K562 (cell line): ENCODE measurements around the gene ZBTB8OS.

DNA sequence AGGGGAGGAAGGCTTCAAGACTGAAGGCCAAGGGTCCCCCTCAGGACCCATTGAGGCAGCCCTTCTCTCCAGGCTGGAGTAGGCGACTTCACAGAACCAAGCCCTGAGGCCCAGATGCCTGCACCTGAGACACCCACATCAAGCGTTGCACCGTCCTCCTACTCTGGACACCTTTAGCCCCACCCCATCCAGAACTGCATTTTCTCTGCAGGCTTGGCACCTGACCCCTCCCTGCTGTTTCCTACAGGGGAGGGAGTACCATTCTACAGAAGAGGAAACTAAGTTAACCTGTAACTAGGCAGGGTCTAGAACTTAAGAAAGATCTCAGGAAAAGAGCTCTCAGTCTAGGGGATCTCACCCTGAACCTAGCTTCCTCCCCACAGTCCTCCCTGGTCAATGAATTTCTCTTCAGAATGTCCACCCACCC, 12.0 kb downstream of the PEF1 start:
- RAMPAGE, long total RNA = no peak
- RRBS = no CpG with 5 or more reads among the region's 3 CpGs
PRO-cap:
- standard = no peak
- CoPRO, capped RNA only, 2 experiments = no peak in any of the 2 experiments
- CoPRO, capped and uncapped RNA, 2 experiments = no peak in any of the 2 experiments
- CoPRO, uncapped RNA only, 2 experiments = no peak in any of the 2 experiments
CAGE:
- cytosol, long polyA plus RNA = no peak
- long polyA plus RNA = no peak
- nucleolus, long total RNA = no peak
- nucleus, long polyA plus RNA = no peak

DNA sequence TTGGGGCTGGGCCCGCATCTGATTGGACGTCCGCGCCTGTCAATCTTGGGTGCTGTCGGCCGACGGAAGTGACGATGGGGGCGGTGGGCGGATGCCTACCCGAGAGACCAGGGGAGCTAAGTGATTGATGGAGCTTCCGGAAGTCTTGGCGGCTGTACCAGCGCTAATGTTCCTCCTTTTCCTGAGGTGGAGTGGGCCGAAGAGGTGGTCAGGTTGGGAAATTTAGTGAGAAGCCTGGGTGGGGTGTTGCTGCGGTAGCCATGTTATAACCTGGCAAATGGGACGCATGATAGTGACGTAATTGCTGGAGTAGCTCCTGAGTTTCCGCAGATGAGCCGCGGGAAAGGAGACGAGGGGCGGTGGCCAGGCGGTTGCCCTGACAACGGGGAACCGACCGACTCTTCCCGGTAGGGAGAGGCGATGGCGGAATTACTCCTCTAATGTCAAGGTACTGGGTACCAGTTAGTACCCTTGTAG, 297 bp upstream of the PEF1 start:
- RAMPAGE, long total RNA = no peak
- RRBS = no CpG with 5 or more reads among the region's 30 CpGs
PRO-cap:
- standard = bidirectional peak, plus-strand start at position 68 of the sequence, minus-strand start outside the sequence; bidirectional peak, plus-strand start at position 319 of the sequence, minus-strand start at position 277 of the sequence
- CoPRO, capped RNA only, 2 experiments = peak in 2 of 2 experiments; most common plus-strand start position 68 of the sequence (in 1); most common minus-strand start position 294 of the sequence (in 1)
- CoPRO, capped and uncapped RNA, 2 experiments = peak in 1 of 2 experiments; most common plus-strand start position 124 of the sequence (in 1)
- CoPRO, uncapped RNA only, 2 experiments = peak in 1 of 2 experiments; most common plus-strand start position 41 of the sequence (in 1)
CAGE:
- cytosol, long polyA plus RNA = no peak
- long polyA plus RNA = no peak
- nucleolus, long total RNA = no peak
- nucleus, long polyA plus RNA = no peak

DNA sequence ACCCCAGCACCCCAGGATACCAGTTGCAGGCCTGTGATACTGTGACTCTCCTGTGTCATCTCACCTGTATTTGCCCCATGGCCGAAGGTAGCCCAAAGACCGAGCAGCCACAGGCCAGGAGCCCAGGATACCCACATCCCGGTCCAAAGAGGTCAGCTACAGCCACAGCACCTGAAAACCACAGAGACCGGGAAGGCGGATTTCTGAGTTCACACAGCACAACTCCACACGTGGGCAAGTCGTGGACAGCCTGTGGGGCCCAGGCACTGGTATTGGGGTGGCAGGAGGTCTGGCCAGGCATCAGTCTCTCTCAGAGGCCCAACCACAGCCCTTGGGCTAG, 1.8 kb downstream of the COL16A1 start:
- RAMPAGE, long total RNA = no peak
- RRBS = no CpG with 5 or more reads among the region's 7 CpGs
PRO-cap:
- standard = no peak
- CoPRO, capped RNA only, 2 experiments = no peak in any of the 2 experiments
- CoPRO, capped and uncapped RNA, 2 experiments = no peak in any of the 2 experiments
- CoPRO, uncapped RNA only, 2 experiments = no peak in any of the 2 experiments
CAGE:
- cytosol, long polyA plus RNA = no peak
- long polyA plus RNA = no peak
- nucleolus, long total RNA = no peak
- nucleus, long polyA plus RNA = no peak

GRCh38 chr1:31811522-31811886, 4.3 kb downstream of the SPOCD1 start:
- RAMPAGE, long total RNA = no peak
- RRBS = no CpG with 5 or more reads among the region's 6 CpGs
PRO-cap:
- standard = no peak
- CoPRO, capped RNA only, 2 experiments = no peak in any of the 2 experiments
- CoPRO, capped and uncapped RNA, 2 experiments = no peak in any of the 2 experiments
- CoPRO, uncapped RNA only, 2 experiments = no peak in any of the 2 experiments
CAGE:
- cytosol, long polyA plus RNA = no peak
- long polyA plus RNA = no peak
- nucleolus, long total RNA = no peak
- nucleus, long polyA plus RNA = no peak

DNA sequence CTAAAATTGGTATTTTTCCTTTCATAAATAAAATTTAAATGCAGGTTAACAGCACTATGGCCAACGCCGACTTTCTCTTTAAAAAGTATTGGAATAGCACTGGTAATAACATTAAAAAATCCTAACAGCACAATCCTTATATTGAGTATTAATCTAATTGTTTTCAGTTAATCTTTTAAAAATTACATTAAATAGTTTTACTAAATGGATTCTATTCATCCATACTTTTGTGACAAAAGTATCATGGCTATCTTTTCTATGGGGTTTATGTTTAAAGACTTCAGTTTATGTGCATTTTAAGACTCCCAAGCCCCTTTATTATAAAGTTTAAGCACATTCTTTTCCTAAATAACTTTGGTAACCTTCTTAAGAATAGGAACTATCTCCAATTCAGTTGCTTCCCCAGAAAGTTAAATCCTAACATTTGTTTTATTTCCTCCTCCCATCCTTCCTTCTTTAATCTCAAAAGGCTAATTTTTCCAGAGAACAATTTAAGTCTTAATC, 8.9 kb downstream of the PTP4A2 start:
- RAMPAGE, long total RNA = no peak
- RRBS = no CpG with 5 or more reads among the region's 2 CpGs
PRO-cap:
- standard = no peak
- CoPRO, capped RNA only, 2 experiments = no peak in any of the 2 experiments
- CoPRO, capped and uncapped RNA, 2 experiments = no peak in any of the 2 experiments
- CoPRO, uncapped RNA only, 2 experiments = no peak in any of the 2 experiments
CAGE:
- cytosol, long polyA plus RNA = no peak
- long polyA plus RNA = no peak
- nucleolus, long total RNA = no peak
- nucleus, long polyA plus RNA = no peak

DNA sequence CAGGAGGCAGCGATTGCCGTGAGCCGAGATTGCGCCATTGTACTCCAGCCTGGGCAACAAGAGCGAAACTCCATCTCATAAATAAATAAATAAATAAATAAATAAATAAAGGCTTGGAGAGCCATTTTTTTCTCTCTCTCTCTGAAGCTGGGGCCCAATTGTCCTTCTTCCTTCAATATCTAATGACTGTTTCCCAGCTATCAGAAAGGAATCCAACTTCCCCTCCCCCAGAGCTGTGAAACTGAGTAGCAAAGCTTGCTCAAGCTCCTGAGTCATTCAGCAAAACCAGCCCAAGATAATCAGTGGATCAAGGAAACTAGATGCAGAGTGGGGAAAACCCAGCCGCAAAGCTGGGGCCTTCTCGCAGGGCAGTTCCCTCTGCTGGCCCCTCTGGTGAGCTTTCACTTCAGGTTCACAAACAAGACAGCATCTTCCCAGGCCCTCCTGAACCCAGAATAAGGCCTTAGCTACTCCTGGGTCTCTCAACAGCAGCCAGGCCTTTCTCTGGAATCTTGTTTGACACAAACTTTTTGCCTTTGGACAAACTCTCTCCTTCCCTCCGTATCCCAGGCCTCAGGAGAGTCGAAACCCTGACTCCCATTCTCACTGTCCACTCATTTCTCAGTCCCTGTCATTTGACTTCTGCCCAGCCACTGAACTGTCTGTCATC, 17.8 kb upstream of the PTP4A2 start:
- RAMPAGE, long total RNA = no peak
- RRBS = no CpG with 5 or more reads among the region's 9 CpGs
PRO-cap:
- standard = bidirectional peak, plus-strand start at position 400 of the sequence, minus-strand start at position 192 of the sequence
- CoPRO, capped RNA only, 2 experiments = peak in 2 of 2 experiments; most common plus-strand start position 325 of the sequence (in 2); most common minus-strand start position 192 of the sequence (in 2)
- CoPRO, capped and uncapped RNA, 2 experiments = peak in 2 of 2 experiments; most common plus-strand start position 325 of the sequence (in 1); most common minus-strand start position 160 of the sequence (in 1)
- CoPRO, uncapped RNA only, 2 experiments = peak in 2 of 2 experiments; most common plus-strand start position 391 of the sequence (in 1); most common minus-strand start position 107 of the sequence (in 1)
CAGE:
- cytosol, long polyA plus RNA = no peak
- long polyA plus RNA = no peak
- nucleolus, long total RNA = no peak
- nucleus, long polyA plus RNA = no peak

GRCh38 chr1:32040536-32041253, 27.0 kb downstream of the KHDRBS1 start:
- RAMPAGE, long total RNA = no peak
- RRBS = no CpG with 5 or more reads among the region's 9 CpGs
PRO-cap:
- standard = no peak
- CoPRO, capped RNA only, 2 experiments = no peak in any of the 2 experiments
- CoPRO, capped and uncapped RNA, 2 experiments = no peak in any of the 2 experiments
- CoPRO, uncapped RNA only, 2 experiments = peak in 2 of 2 experiments; most common plus-strand start chr1:32040771 (in 1); most common minus-strand start chr1:32040718 (in 1)
CAGE:
- cytosol, long polyA plus RNA = no peak
- long polyA plus RNA = no peak
- nucleolus, long total RNA = no peak
- nucleus, long polyA plus RNA = no peak

DNA sequence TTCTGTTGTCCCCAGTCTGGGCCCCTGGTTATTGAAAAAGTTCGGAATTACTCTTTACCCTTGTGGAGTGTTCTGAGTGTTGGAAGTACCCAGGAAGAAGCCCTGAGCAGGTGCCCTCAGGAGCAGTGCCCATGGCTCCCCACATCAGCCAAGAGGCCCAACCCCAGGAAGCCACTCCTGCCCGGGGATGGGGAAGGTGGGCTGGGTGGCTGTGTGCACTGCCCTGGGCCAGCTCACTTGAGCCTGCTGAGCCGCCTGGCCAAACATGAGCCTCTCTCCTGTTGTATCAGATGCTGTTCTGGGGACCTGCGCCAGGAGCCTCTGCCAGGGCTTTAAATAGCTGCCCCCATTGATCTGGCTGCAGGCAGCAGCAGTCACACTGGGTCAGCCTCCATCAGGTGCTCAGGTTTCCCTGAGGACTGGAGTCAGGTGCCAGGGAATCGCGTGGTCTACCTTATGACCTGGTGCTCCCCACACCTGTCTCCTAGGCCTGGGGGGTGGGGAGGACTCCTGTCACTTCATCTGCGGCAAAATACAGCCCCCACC, 782 bp upstream of the CCDC28B start:
- RAMPAGE, long total RNA = no peak
- RRBS = no CpG with 5 or more reads among the region's 7 CpGs
PRO-cap:
- standard = unidirectional peak, plus-strand start at position 60 of the sequence
- CoPRO, capped RNA only, 2 experiments = no peak in any of the 2 experiments
- CoPRO, capped and uncapped RNA, 2 experiments = peak in 1 of 2 experiments; most common plus-strand start position 448 of the sequence (in 1); most common minus-strand start position 216 of the sequence (in 1)
- CoPRO, uncapped RNA only, 2 experiments = no peak in any of the 2 experiments
CAGE:
- cytosol, long polyA plus RNA = no peak
- long polyA plus RNA = no peak
- nucleolus, long total RNA = no peak
- nucleus, long polyA plus RNA = no peak

GRCh38 chr1:32275353-32275931, 16.4 kb upstream of the HDAC1 start:
- RAMPAGE, long total RNA = no peak
- RRBS = 53% methylated on average over 13 of the region's 53 CpGs
PRO-cap:
- standard = no peak
- CoPRO, capped RNA only, 2 experiments = no peak in any of the 2 experiments
- CoPRO, capped and uncapped RNA, 2 experiments = no peak in any of the 2 experiments
- CoPRO, uncapped RNA only, 2 experiments = no peak in any of the 2 experiments
CAGE:
- cytosol, long polyA plus RNA = no peak
- long polyA plus RNA = no peak
- nucleolus, long total RNA = no peak
- nucleus, long polyA plus RNA = no peak

- RAMPAGE, long total RNA = no peak
- RRBS = no CpG with 5 or more reads among the region's 3 CpGs
PRO-cap:
- standard = unidirectional peak, minus-strand start at chr1:32333105
- CoPRO, capped RNA only, 2 experiments = no peak in any of the 2 experiments
- CoPRO, capped and uncapped RNA, 2 experiments = no peak in any of the 2 experiments
- CoPRO, uncapped RNA only, 2 experiments = peak in 2 of 2 experiments; most common plus-strand start chr1:32333120 (in 1); most common minus-strand start chr1:32333110 (in 1)
CAGE:
- cytosol, long polyA plus RNA = no peak
- long polyA plus RNA = no peak
- nucleolus, long total RNA = no peak
- nucleus, long polyA plus RNA = no peak
Observed at GRCh38 chr1:32333058-32333459, 3.0 kb downstream of the MARCKSL1 start.

DNA sequence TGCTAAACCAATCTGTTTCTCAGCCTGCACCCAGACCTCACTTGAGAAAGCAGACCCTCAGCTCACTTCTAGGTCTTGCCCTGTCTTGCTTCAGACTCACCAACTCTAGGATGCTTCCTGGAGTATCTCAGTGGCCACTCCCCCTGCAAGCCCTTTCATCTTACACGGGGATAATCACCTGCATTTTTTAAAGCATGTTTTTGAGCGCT, 6.4 kb downstream of the BSDC1 start:
- RAMPAGE, long total RNA = no peak
- RRBS = no CpG with 5 or more reads among the region's 2 CpGs
PRO-cap:
- standard = no peak
- CoPRO, capped RNA only, 2 experiments = no peak in any of the 2 experiments
- CoPRO, capped and uncapped RNA, 2 experiments = no peak in any of the 2 experiments
- CoPRO, uncapped RNA only, 2 experiments = no peak in any of the 2 experiments
CAGE:
- cytosol, long polyA plus RNA = no peak
- long polyA plus RNA = no peak
- nucleolus, long total RNA = no peak
- nucleus, long polyA plus RNA = no peak

DNA sequence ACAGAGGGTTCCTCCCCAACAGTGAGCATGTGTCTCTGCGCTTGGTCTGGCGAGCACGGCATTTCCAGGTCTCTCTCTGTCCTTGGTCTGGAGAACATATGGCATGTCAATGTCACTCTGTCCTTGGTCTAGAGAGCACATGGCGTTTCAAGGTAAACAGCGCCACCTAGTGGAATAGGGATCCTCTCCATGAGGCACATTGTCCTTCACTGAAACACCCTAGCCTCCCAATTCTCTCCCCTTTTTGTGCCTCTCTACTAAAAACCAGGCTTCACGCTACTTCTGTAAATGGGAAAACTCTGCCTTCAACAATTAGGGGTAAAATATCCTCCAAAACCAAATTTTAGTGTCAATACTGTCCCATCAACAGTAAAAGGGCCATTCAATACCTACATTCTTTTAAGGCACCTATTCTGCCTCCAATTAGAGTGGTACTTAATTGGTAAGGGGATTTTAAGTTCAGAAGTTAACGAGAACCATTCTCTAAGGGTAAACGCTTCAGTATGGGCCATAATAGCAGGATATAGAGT, 19.8 kb upstream of the BSDC1 start:
- RAMPAGE, long total RNA = no peak
- RRBS = no CpG with 5 or more reads among the region's 8 CpGs
PRO-cap:
- standard = unidirectional peak, minus-strand start at position 100 of the sequence
- CoPRO, capped RNA only, 2 experiments = peak in 2 of 2 experiments; most common plus-strand start position 193 of the sequence (in 1); most common minus-strand start position 100 of the sequence (in 2)
- CoPRO, capped and uncapped RNA, 2 experiments = peak in 1 of 2 experiments; most common plus-strand start position 190 of the sequence (in 1); most common minus-strand start position 100 of the sequence (in 1)
- CoPRO, uncapped RNA only, 2 experiments = peak in 1 of 2 experiments; most common plus-strand start position 311 of the sequence (in 1); most common minus-strand start position 100 of the sequence (in 1)
CAGE:
- cytosol, long polyA plus RNA = no peak
- long polyA plus RNA = no peak
- nucleolus, long total RNA = no peak
- nucleus, long polyA plus RNA = no peak

- RAMPAGE, long total RNA = no peak
- RRBS = 58% methylated on average over 1 of the region's 34 CpGs
PRO-cap:
- standard = bidirectional peak, plus-strand start at chr1:32612411, minus-strand start at chr1:32612247
- CoPRO, capped RNA only, 2 experiments = no peak in any of the 2 experiments
- CoPRO, capped and uncapped RNA, 2 experiments = no peak in any of the 2 experiments
- CoPRO, uncapped RNA only, 2 experiments = no peak in any of the 2 experiments
CAGE:
- cytosol, long polyA plus RNA = no peak
- long polyA plus RNA = no peak
- nucleolus, long total RNA = no peak
- nucleus, long polyA plus RNA = no peak
Observed at GRCh38 chr1:32611996-32612534, 38.3 kb downstream of the ZBTB8OS start.

GRCh38 chr1:32623527-32623996, 26.8 kb downstream of the ZBTB8OS start:
- RAMPAGE, long total RNA = no peak
- RRBS = no CpG with 5 or more reads among the region's 5 CpGs
PRO-cap:
- standard = no peak
- CoPRO, capped RNA only, 2 experiments = no peak in any of the 2 experiments
- CoPRO, capped and uncapped RNA, 2 experiments = no peak in any of the 2 experiments
- CoPRO, uncapped RNA only, 2 experiments = peak in 1 of 2 experiments; most common minus-strand start chr1:32623819 (in 1)
CAGE:
- cytosol, long polyA plus RNA = no peak
- long polyA plus RNA = no peak
- nucleolus, long total RNA = no peak
- nucleus, long polyA plus RNA = no peak

GRCh38 chr1:32650161-32651080, at the start of gene ZBTB8OS:
Gene ZBTB8OS (minus strand): TSS chr1:32650550.
- RAMPAGE, long total RNA = start-site peak on the minus strand at chr1:32650504-32650582, 1,092 and 584 reads in 2 replicates
- RRBS = no CpG with 5 or more reads among the region's 53 CpGs
PRO-cap:
- standard = bidirectional peak, plus-strand start at chr1:32650638, minus-strand start at chr1:32650533; bidirectional peak, plus-strand start at chr1:32651187, minus-strand start at chr1:32650991
- CoPRO, capped RNA only, 2 experiments = peak in 2 of 2 experiments; most common plus-strand start chr1:32650630 (in 1); most common minus-strand start chr1:32650452 (in 2)
- CoPRO, capped and uncapped RNA, 2 experiments = peak in 2 of 2 experiments; most common plus-strand start chr1:32650630 (in 2); most common minus-strand start chr1:32650452 (in 2)
- CoPRO, uncapped RNA only, 2 experiments = peak in 2 of 2 experiments; most common plus-strand start chr1:32650652 (in 1); most common minus-strand start chr1:32650541 (in 2)
CAGE:
- cytosol, long polyA plus RNA = start-site peak on the minus strand at chr1:32650504-32650556, 1,284 and 1,215 reads in 2 replicates
- long polyA plus RNA = start-site peak on the minus strand at chr1:32650504-32650577, 1,922 and 1,563 reads in 2 replicates
- nucleolus, long total RNA = no peak
- nucleus, long polyA plus RNA = start-site peak on the minus strand at chr1:32650504-32650556, 2,154 and 1,949 reads in 2 replicates

- RAMPAGE, long total RNA = no peak
- RRBS = no CpG with 5 or more reads among the region's 10 CpGs
PRO-cap:
- standard = no peak
- CoPRO, capped RNA only, 2 experiments = no peak in any of the 2 experiments
- CoPRO, capped and uncapped RNA, 2 experiments = no peak in any of the 2 experiments
- CoPRO, uncapped RNA only, 2 experiments = peak in 2 of 2 experiments; most common plus-strand start chr1:32657714 (in 2)
CAGE:
- cytosol, long polyA plus RNA = no peak
- long polyA plus RNA = no peak
- nucleolus, long total RNA = no peak
- nucleus, long polyA plus RNA = no peak
Observed at GRCh38 chr1:32657394-32657984, 6.5 kb downstream of the RBBP4 start.

DNA sequence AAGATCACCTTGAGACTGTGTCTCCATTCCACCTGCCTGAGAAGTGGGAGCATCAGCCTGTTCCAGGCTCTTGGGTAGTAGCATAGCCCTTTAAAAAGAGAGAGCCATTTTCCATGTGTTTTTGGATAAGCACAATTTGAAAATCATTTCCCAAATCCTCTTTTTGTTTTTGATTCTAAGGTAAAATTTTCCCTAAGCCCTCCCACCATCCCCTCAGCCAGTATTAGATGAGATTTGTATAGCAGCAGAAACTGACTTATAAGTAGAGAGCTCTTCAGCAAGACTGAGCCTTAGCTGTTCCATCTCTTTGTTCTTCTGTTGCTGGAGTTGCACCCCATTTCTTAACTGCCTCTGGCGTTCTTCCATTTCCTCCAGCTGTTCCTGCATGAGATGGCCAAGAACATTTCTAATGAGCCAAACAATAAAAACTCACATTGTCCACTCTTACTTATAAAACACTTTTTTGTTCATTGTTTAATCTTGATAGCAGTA, 18.5 kb downstream of the SYNC start:
- RAMPAGE, long total RNA = no peak
- RRBS = no CpG with 5 or more reads among the region's 1 CpG
PRO-cap:
- standard = no peak
- CoPRO, capped RNA only, 2 experiments = no peak in any of the 2 experiments
- CoPRO, capped and uncapped RNA, 2 experiments = no peak in any of the 2 experiments
- CoPRO, uncapped RNA only, 2 experiments = peak in 2 of 2 experiments; most common plus-strand start position 195 of the sequence (in 1); most common minus-strand start position 165 of the sequence (in 1)
CAGE:
- cytosol, long polyA plus RNA = no peak
- long polyA plus RNA = no peak
- nucleolus, long total RNA = no peak
- nucleus, long polyA plus RNA = no peak

DNA sequence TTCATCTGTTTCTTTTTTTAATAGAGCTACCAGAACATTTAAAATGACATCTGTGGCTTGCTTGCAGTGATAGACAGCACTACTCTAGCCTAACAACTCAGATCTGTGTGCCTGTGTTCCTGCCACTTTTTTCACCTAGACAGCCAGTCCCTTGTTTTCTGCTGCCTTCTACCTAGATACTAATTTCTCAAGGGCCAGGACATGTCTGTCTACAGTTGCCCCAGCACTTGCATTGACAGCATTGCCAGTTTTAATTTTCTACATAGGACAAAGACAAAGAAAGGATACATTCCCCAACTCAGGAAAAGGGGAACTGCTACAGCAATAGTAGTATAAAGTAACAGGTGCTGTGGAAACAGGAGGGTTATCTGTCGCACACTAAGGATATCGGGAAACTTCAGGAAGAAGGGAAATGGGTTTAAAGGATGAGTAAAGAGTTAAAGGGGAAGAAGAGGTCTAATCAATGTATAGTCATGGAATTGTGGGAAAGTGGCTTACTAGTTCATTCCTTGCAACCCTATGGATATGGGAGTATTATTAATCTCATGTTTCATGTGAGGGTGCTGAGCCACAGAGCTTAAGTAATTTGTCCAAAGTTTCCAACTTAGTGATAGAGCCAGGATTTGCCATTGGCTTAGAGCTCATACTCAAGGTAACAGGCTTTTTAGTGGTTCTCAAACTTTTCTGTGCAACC, 16.2 kb downstream of the SYNC start:
- RAMPAGE, long total RNA = no peak
- RRBS = no CpG with 5 or more reads among the region's 2 CpGs
PRO-cap:
- standard = unidirectional peak, plus-strand start at position 435 of the sequence
- CoPRO, capped RNA only, 2 experiments = no peak in any of the 2 experiments
- CoPRO, capped and uncapped RNA, 2 experiments = no peak in any of the 2 experiments
- CoPRO, uncapped RNA only, 2 experiments = peak in 1 of 2 experiments; most common plus-strand start position 20 of the sequence (in 1); most common minus-strand start position 234 of the sequence (in 1)
CAGE:
- cytosol, long polyA plus RNA = no peak
- long polyA plus RNA = no peak
- nucleolus, long total RNA = no peak
- nucleus, long polyA plus RNA = no peak

- RAMPAGE, long total RNA = start-site peak on the minus strand at chr1:32695211-32695250, 45 and 13 reads in 2 replicates
- RRBS = 11% methylated on average over 3 of the region's 16 CpGs
PRO-cap:
- standard = unidirectional peak, plus-strand start at chr1:32694925; bidirectional peak, plus-strand start at chr1:32695278, minus-strand start at chr1:32695243
- CoPRO, capped RNA only, 2 experiments = peak in 2 of 2 experiments; most common plus-strand start chr1:32695341 (in 1); most common minus-strand start chr1:32695240 (in 2)
- CoPRO, capped and uncapped RNA, 2 experiments = peak in 1 of 2 experiments; most common plus-strand start chr1:32695399 (in 1); most common minus-strand start chr1:32695221 (in 1)
- CoPRO, uncapped RNA only, 2 experiments = no peak in any of the 2 experiments
CAGE:
- cytosol, long polyA plus RNA = no peak
- long polyA plus RNA = no peak
- nucleolus, long total RNA = no peak
- nucleus, long polyA plus RNA = no peak
Observed at GRCh38 chr1:32694823-32695505, 7.6 kb downstream of the SYNC start.